Bronchial lymph node (tissue), 1 donor: ENCODE measurements around a stretch of chr11.

- PRO-cap, result no peak
Observed at GRCh38 chr11:27455141-27455737, 17.4 kb downstream of the LGR4 start.

GRCh38 chr11:27467941-27468958 is 4.3 kb downstream of the LGR4 start:
- PRO-cap, result no peak

- PRO-cap, result no peak
Observed at GRCh38 chr11:27469544-27469980, 3.0 kb downstream of the LGR4 start.

DNA sequence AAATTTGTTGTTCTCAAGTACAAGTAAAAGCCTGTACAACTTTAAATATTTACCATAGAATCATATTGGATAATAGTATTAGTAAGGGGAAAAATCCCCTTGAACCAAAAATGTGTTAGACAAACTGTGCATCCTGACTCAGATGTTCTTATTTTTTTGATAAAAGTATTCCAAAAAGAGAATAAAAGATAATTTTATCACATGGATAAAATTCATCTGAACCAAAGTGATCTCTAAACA is 724.4 kb downstream of the METTL15 start:
- PRO-cap, result no peak

- PRO-cap, result no peak
Observed at GRCh38 chr11:29159885-29160433, 856.9 kb downstream of the KCNA4 start.

DNA sequence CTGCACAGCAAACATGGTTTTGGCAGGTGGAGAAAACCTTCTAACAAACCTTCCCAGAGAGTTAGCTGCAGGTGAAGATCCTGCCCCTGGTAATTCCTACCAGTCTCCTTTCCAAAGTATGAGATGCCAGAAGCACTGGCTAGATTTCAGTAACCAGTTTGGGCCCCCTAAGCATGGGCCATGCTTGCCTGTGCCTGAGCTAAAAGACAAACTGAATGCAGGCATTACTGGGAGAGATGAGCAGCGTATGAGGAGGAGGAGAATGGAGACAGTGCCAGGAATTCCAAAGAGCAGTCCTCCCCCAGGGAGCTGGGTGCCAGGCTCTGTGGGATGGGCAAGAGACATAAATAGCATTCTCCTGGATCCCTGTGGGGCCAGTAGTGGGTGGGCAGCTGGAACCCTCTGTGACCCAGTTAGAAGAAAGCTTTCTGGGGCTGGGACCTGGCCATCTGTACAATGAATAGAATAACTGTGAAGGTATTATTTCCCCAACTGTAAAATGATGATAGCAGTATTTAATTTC is 235.6 kb downstream of the KCNA4 start:
- PRO-cap, result no peak

DNA sequence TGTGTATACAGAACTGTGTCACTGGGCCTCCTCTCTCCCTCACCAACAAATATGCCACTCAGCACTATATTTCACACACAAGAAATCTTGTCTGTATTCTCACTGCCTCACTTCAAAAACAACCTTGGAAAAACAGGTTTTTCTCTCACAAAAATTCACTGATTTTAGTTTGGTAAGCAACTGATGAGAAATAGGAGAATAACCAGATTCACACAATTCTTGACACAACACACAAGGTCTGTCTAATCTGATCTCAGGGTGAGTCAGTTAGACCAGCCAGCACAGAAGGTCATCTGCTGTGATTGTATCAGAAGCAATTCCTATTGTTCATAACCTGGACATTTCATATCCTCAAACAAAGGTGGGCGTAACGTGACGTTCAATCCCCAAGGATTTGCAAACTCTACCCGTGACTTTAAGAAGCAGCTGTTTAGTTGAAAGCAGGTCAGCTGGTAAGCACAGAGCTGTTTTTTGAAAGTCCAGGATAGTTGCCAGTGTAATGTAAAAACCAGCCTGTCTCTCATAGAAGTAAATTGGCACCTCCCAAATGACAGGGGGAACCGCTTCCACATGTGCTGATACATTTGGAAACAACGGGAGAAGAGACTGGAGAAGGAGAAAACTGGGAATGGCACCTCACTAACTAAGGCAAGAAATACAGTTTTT is 385.1 kb downstream of the DCDC1 start:
- PRO-cap, result no peak

- PRO-cap, result no peak
Observed at GRCh38 chr11:30992197-30992880, 377.2 kb downstream of the DCDC1 start.

GRCh38 chr11:31812769-31813862 is 2.0 kb upstream of the PAX6 start:
- PRO-cap, result no peak

DNA sequence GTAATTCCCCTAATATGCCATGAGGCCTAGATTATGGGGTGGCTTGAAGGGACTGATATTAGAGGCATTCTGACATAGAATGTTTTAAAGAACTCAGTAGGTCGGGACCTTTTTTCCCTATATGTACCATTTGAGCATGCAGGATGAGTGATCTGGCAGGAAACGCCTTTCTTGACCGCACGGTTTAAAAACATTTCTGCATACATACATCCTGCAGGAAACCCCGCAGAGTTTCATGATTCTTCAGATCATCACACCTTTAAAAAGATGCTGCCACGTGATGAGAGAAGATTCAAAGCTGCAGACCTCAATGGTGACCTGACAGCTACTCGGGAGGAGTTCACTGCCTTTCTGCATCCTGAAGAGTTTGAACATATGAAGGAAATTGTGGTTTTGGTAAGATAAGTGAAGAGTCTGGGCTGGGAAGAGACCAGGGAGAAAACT is 7.3 kb downstream of the RCN1 start:
- PRO-cap, result no peak

DNA sequence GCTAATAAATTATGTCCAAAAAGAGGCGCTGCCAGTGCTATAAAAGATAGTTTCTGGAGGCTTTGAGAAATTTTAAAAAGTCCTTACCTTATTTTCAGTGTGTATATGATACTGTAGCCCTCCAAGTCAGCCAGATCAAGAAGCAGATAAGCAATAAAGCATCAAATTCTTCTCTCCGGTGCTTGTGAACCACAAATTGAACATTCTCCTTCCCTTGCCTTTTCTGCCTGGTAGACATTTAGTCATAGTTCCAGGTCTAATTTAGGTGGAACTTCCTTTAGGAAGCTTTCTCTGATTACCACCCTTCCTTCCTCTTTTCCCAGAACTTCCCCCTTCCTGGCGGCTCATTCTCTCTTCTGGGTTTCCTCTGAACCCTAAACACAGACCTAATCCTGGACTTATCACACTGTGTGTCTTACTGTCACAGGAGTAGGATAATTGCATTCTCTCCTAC is 61.9 kb downstream of the RCN1 start:
- PRO-cap, result no peak

DNA sequence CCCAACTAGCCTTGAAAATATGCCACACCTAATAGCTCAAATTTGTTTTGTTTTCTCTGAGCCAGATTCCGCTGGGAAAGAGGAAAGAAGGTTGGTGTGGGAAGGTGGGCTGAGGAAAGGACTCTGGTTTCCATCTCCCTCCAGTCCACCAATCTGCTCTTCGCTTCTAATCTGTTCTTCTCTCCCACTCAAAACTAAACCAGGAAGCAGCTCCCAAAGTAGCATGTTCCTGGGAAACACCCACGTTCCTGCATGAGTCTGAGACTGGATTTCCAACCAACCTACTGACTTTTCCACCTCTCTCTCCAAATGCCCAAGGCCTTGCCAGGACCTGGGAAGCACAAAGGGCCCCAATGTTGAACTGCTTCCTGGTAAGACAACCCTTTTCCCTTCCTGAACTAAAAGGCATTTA is 110.2 kb downstream of the WT1 start:
- PRO-cap, result no peak

GRCh38 chr11:32415845-32416595 is 19.3 kb downstream of the WT1 start:
- PRO-cap, result unidirectional peak, minus-strand start at chr11:32416323

DNA sequence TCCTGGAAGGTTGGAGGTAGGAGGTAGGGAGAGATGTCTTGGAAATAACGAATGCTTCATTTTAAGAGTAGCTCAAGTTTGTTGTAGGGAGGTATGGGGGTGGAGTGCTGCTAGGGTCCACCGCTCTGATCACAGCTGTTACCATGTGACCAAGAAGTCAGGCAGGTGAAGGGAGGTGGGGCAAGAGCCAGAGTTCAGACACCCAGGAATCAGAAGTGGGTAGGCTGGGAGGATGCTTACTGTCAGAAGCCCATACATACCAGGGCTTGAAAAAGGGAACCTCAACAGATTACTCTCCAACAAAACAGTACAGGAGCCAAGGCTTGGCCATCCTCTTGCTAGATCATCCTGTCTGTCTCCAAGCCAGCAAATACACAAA is 30.8 kb upstream of the WT1 start:
- PRO-cap, result no peak

GRCh38 chr11:32931952-32932671 is 39.5 kb downstream of the QSER1 start:
- PRO-cap, result no peak

GRCh38 chr11:32968543-32968903 is 47.2 kb upstream of the DEPDC7 start:
- PRO-cap, result no peak

- PRO-cap, result no peak
Observed at GRCh38 chr11:33018745-33019442, 3.2 kb downstream of the DEPDC7 start.

DNA sequence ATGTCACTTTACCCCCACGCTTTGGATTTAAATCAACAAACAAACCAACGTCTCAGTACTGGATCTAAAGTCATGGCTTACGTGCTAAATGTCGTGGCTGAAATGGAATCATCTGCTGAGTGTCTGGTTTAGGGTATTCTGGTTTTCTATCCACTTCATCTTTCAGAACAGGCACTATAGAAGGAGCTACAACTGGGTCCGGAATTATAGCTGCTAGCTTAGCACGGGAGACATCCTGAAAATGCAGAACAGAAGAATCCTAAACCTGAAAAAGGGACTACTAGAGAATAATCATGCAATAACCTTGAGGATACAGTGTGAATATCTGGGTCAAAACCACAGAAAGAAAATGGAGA is 47.5 kb downstream of the TCP11L1 start:
- PRO-cap, result no peak

GRCh38 chr11:33160070-33160582 is 1.2 kb downstream of the CSTF3 start:
- PRO-cap, result no peak

GRCh38 chr11:33355085-33356090 is 20.5 kb upstream of the KIAA1549L start:
- PRO-cap, result no peak